Sciatic nerve (tissue), 1 donor: ENCODE results near the gene EVX1.

DNA sequence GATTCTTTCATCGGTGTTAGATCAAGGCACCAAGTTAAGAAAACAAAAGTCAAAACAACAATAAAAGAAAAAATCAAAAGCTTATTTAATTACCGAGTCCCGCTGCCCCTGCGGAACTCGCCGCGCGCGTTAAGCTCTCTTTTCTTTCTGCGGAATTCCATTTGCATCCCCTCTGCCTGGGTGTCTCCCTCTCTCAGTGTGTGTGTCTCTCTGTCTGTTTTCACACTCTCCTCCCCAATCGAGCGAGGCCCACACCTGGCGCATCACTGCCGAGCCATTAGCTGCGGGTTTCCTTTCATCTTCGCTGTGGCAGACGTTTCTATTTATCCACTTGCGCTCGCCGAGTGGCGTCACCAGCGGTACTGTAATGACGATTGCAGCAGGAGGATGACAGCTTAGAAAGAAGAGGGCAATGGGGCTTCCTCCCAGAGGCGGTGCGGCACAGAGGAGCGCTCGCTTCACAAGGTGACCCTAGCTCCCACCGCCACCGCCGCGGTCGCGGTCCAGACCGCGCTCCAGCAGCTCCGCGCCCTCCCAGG is at the start of gene EVX1:
EVX1 (plus strand) TSS at position 428 of the 539 bp plus-strand sequence.
- PRO-cap = no peak

DNA sequence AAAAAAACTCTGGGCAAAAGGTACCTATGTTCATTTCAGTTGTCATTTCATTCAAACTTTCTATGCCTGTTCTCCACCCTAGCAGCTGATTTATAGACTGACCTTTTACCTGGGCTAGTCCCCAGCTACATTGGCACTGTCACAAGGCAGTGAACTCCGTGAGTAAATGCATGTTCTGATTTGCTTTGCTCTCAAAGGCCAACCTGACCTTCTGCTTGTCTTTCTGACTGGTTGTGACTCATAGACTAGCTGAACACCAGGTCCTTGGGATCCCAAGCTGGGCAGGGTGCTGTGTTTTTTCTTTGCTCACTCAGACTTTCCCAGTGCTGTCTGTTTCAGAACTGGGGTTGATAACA is 34.9 kb downstream of the EVX1 start:
- PRO-cap = no peak

DNA sequence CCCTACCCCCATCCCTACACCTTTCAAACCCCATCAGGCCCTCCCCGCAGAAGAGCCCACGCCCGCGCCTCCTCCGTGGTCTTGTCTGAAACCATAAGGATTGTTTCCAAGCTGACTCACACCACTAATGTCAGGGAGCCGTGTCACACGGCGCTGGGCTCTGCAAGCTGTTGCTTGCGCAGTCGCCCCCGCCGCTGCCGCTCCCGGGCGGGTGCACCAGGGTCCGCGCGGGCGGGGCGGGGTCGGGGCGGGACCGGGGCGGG is 3.4 kb upstream of the CREB5 start:
- PRO-cap = bidirectional peak, plus-strand start outside the sequence, minus-strand start at position 196 of the sequence

GRCh38 chr7:28432291-28432732 is 20.0 kb downstream of the CREB5 start:
- PRO-cap = no peak

GRCh38 chr7:28474116-28474708 is 61.9 kb downstream of the CREB5 start:
- PRO-cap = no peak

DNA sequence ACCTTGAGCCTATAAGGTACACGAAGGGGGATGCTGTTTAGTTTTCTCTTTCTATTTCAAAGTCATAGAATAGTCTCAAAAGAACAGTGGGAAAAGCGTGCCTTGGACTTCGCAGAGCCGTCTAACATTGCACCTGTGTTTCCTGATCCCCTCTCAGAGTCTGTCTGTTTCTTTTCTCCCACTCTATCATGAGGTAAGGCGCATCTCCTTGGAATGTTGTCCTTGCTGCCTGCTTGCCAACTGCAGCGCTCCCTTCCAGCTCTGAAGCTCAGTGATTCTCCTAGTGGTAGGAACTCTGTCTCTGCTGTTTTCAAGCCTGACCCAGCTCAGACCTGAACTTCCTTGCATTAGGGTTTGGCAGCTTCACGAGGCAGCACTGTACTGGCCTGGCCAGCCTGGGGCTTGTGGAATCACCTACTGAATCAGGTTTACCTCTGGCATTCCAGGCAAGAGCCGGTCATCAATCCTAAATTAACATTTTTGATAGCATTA is 123.9 kb downstream of the CREB5 start:
- PRO-cap = no peak

GRCh38 chr7:28674150-28674713 is 261.9 kb downstream of the CREB5 start:
- PRO-cap = no peak

DNA sequence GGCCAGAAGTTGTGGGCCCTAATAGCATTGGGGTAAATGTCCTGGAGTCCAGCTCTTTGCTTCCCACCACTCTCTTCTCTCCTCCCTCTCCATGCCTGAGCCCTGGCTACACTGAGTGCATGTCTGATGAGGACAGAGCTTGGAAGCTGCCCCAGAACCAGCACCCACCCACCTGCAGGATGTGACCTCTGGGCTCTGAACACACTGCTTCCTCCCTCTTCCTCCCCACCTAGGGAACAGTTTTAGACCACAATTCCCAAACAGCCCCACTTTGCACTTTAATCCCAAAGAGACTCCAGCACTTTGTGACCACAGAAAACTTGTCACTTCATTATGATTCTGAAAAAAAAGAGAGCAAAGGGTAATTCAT is 262.5 kb downstream of the TRIL start:
- PRO-cap = no peak

DNA sequence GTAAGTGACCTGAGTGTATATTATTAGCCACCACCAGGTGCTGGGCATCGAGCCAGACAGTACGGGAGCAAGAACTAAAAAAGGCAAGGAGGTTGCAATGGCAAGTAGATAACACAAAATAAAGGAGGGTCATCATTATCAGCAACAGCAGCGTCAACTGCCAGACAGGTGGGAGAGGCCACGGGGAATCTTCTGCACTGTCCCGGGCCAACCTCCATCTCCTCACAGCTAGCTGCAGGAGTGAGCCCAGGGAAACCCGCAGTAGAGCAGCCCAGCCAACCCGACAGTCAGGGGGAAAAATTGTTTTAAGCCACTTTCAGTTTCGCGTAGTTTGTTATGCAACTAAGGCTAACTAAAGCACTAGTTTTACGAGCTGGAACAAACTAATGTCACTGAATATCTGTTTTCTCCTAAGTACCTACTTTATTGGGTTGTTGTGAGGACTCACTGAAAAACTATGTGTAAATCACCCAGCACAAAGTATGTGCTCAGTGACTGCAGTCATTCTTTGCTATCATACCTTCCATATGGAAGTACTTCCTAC is 857 bp upstream of the CPVL start:
- PRO-cap = unidirectional peak, minus-strand start at position 226 of the sequence; unidirectional peak, minus-strand start at position 242 of the sequence

GRCh38 chr7:29284663-29285259 is 90.2 kb downstream of the CHN2 start:
- PRO-cap = no peak

GRCh38 chr7:29319669-29320522 is 125.3 kb downstream of the CHN2 start:
- PRO-cap = no peak

DNA sequence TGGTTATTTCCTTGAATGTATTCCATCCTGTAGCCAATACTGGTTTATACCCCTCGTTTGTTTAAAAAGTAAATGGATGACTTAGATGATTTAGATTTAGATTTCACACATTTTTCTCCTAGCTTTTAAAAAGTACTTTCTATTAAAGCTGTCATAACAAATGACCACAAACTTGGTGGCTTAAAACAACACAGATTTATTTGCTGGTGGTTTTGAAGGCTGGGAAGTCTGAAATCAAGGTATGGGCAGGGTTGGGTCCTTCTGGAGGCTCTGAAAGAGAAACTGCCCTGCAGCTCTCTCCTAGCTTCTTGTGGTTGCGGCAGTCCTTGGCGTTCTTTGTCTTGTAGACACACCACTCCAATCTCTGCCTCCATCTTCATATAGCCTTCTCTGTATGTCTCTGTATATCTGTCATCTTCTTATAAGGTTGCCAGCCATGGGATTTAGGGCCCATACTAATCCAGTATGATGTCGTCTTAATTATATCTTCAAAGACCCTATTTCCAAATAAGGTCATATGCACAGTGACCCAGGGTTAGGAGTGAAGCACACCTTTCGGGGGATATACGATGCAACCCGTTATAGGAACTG is 79.4 kb upstream of the PRR15 start:
- PRO-cap = no peak

GRCh38 chr7:29839311-29839851 is 33.1 kb downstream of the WIPF3 start:
- PRO-cap = no peak

DNA sequence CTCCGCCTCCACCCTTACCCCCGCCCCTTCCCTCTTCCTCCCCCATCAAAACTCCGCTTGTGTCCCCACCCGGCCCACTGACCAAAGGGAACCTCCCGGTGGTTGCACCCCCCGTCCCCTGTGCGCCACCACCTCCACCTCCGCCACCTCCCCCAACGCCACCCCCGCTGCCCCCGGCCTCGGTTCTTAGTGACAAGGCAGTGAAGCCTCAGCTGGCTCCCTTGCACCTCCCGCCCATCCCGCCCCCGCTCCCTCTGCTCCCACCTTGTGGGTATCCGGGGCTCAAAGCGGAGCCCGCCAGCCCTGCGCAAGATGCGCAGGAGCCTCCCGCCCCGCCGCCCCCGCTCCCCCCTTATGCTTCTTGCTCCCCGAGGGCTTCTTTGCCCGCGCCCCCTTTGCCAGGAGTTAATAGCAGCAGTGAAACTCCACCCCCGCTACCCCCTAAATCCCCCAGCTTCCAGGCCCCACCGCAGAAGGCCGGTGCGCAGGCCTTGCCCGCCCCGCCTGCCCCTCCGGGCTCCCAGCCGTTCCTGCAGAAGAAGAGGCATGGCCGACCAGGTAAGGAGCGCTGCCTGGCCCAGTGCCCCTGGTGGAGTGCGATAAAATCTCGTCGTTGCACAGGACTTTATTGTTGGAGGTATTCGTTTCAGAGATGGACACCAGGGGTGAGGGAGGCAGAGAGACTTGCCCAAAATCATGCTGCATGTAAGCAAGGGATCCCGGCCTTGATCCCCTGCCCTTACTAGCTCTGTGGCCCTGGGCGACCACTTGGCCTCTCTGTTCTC is 77.9 kb downstream of the WIPF3 start:
- PRO-cap = no peak

DNA sequence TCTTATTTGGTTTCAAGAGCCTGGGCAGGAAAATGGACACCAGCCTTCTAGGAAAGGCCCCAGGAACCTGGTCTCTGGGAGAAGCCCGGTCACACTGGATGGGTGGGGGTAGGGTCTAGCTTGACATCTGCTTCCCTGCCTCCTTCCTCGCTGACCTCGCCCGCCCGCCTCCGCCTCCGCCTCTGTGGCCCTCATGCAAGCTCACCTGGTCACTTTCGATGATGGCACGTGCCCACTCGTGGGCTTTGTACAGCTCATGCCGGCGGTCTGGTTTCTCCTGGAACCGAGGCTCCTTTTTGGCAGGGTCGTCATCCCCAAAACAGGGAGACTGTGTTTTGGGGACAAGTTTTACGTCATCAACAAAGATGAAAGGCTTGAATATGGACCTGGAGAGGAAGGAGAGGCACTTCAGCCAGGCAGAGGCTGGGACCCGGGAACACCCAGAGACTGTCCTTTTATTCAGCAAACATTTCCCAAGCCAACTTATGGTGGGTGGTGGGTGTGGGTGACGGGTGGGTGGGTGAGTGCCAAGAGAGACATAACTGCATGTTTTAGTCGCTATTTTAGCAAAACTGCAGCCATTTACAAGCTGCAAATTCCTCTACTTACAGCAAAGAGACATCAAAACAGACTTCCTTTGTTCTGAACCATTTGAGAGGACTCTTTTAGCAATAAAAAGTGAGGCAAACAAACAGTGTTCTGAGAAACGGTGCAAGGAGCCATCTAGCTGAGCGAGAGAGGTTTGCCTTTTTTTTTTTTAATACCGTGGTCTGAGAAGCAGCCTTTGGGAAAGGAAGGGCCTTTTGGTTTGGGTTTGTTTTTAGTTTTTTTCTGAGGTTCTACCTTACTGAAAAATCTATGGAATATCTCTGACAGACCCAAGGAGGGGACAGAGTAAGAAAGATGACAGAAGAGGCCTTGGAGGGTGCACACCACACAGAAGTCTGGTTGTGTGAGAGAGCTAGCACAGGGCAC is 63.1 kb downstream of the SCRN1 start:
- PRO-cap = bidirectional peak, plus-strand start at position 694 of the sequence, minus-strand start at position 430 of the sequence

- PRO-cap = no peak
These were observed 864 bp downstream of the PLEKHA8 start for GRCh38 chr7:30029016-30029535.

DNA sequence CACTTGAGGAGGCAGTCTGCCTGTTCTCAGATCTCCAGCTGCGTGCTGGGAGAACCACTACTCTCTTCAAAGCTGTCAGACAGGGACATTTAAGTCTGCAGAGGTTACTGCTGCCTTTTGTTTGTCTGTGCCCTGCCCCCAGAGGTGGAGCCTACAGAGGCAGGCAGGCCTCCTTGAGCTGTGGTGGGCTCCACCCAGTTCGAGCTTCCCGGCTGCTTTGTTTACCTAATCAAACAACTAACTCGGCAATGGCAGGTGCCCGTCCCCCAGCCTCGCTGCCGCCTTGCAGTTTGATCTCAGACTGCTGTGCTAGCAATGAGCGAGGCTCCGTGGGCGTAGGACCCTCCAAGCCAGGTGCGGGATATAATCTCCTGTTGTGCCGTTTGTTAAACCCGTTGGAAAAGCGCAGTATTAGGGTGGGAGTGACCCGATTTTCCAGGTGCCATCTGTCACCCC is 36.5 kb upstream of the MTURN start:
- PRO-cap = no peak

- PRO-cap = bidirectional peak, plus-strand start at chr7:30134820, minus-strand start at chr7:30134647
These were observed 447 bp upstream of the MTURN start for GRCh38 chr7:30134377-30134701.

DNA sequence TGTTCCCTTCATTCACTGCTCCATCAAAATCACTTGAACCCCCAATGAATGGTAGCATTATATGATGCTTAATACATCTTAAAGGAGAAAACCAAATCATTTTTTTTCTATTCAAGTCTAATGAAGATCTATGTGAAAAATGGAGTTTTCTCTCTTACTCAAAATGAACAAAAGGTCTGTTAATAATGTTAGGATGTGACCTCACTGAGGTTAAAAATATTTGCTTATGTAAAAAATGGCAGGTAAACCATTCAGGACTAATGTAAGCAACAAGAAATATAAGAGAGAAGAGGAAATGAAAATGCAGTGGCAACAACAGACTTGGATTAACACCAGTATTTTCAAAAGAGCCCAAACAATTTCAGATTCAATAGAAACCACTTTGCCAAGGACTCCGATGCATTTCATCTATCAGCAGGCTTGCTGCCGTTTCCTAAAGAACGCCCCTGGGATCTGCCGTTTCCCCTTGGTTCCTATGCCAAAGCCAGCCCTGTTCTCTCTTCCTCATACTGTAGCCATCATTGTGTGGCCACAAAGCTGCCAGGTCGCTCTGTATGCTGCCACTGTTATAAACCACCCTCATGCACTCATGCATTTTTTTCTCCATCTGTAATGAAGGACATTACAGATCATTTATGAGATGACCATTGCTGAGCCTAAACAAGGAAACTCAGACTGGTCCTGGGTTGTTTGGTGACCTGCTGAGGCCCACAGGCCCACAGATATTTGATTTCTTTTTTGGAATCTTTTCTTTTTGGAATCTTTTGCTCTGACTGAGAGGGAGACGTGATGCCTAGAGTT is 66.5 kb downstream of the MTURN start:
- PRO-cap = no peak

- PRO-cap = no peak
These were observed 31.2 kb upstream of the ZNRF2 start for GRCh38 chr7:30253085-30253702.